Daoy (cell line): ENCODE results near the genes DOK5 and TFAP2C.

DNA sequence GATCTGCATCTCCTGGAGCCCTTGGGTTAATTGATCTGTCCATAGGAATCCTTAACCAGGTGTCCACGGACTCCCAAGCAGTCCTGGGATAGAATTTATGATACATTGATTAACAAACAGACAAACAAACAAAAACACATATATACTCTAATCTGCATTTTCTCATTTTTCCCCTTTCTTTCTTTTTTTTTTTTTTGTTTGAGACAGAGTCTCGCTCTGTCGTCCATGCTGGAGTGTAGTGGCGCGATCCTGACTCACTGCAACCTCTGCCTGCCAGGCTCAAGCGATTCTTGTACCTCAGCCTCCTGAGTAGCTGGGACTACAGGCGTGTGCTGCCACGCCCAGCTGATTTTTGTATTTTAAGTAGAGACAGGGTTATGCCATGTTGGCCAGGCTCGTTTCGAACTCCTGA, 207.9 kb upstream of the ZNF217 start:
- RAMPAGE, long total RNA = no peak

GRCh38 chr20:53869451-53870125, 200.8 kb downstream of the BCAS1 start:
- RAMPAGE, long total RNA = no peak

DNA sequence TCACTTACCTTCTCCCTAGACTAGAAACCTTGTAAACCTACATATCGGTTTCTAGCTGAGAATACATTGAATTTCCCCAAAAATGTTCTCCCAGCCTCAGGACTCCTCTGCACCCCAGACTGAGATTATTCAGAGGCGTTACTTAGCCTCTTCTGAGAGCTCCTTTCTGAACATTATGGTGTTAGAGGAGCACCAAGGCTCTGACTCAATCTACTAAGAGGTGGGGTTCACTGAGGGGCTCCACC, 185.7 kb downstream of the BCAS1 start:
- RAMPAGE, long total RNA = no peak

- RAMPAGE, long total RNA = no peak
Observed at GRCh38 chr20:53922770-53923459, 147.5 kb downstream of the BCAS1 start.

DNA sequence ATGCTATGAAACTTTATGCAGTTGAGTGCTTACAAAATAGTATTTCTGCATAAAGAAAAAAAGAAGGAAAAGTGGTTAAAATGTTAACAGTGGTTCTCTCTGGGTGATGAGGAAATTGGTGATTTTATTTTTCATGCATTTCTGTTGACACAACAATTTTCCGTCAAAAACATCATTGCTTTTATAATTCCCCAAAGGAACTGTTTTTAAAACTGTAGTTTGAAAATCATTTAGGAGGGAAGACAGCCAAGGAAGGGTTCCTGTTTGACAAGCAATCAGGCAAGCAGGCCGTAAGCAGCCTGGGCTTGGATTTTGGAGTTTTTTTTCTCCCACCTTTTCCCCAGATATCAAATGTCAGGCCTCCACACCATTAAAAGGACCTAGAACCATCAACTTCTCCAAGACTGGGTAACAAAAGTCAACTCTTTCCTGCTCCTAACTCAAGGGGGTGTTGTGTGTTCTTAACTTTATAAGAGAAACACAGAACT, 146.8 kb downstream of the BCAS1 start:
- RAMPAGE, long total RNA = no peak

DNA sequence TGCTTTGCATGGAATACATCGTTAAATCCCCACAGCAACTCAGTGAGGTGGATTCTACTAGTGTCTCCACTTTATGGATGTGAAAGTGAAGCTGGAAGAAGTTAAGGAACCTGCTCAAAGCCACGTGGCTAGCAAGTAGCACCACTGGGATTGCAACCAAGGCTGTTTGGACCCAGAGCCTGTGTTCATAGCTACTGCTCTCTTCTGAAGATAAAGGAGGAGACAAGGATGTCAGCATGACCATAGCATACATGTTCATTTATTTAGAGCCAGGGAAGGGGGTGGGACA, 135.1 kb downstream of the BCAS1 start:
- RAMPAGE, long total RNA = no peak

DNA sequence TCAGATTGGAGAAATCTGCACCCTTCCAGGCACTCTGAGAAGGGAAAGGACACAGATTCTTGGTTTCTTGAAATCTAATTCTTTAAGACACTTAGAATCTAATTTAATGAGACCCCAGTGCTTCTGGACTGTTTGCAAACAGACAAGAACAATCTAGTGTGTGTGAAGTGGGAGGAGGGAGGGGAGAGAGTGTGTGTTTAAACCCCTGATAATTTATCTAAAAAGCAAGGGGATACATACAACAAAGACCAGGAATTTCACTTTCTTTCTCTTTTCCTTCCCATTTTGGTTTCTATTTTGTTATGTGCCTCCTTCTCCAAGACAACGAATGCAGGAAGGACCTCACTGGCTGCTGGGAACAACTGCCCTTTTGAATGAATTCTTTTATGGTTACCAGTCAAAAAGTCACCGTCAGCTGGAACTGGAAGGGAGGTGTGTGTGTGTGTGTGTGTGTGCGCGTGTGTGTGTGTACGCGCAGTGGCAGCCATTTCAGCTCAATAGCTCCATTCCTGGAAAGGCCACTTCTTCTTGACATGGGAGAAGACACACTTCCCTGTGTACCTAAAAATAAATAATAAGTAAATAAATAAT, 129.3 kb downstream of the BCAS1 start:
- RAMPAGE, long total RNA = no peak

DNA sequence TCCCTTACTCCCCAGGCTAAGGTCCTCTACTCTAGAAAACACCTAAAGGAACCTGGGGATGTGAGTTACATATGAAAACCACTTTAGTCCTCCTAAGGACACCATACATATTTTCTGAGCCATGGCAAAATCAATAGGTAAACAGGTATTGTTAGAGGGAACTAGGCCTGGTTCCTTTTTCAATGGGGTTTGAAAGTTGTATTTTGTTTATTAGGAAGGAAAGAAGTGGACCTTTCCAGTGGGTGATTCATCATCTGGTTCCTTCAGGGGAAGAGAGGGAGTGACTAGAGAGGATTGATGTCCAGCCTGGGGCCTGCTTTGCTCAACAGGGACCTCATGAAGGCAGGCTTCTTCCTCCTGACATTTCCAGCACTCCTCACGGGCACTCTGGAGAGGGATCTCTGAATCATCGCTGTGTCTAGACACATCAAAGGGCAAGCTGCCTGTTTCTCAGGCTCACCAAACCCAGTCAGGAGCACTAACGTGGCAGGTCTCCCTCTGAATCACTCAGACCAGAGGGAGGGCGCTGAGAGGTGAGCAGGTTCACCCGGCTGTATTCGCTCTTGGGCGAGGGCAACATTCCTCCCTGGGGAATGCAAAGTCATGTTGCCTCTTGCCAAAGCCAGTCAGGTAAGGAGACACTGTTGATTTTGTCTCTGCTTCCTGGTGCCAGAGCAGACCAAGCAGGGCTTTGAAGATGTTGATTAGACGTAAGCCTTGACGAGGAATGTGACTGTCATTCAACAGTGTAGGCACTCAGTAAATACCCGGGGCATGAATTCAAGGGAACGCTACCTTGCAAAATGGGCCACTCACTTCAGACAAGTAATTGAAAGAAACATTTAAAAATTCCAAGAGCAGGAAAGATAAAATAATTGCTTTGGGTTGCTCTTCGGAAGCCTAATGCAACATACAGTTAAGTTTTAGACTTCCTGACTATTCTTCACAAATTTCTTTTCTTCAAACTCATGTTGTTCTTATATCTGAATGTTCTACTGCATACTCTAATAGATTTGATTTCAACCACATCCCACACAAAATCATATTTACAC, 50.2 kb downstream of the CYP24A1 start:
- RAMPAGE, long total RNA = no peak

GRCh38 chr20:54475417-54476579, at the start of gene DOK5:
Gene DOK5, plus strand, starts transcription at chr20:54475593.
- RAMPAGE, long total RNA = no peak

DNA sequence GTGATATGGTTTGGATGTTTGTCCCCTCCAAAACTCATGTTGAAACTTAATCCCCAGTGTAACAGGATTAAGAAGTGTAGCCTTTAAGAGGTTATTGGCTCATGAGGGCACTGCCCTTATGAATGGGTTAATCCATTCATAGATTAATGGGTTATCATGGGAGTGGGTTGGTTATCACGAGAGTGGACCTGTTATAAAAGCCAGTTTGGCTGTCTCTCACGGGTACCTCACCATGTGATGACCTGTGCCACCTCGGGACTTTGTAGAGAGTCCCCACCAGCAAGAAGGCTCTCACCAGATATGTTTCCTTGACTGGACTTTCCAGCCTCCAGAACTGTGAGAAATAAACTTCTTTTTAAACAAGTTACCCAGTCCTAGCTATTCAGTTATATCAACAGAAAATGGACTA, 211.3 kb downstream of the DOK5 start:
- RAMPAGE, long total RNA = no peak

DNA sequence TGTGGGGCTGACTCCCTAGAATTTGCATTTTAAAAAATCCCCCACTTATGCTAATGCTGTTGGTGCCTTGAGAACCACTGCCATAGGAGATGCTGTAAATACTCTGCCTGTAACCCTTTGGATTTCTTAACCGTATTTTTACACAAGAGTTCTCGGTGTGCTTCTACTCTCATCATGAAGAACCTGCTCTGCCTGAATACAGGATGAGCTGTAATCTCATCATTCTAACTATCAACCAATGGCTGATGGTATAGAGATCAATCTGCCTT, 531.6 kb downstream of the DOK5 start:
- RAMPAGE, long total RNA = no peak

DNA sequence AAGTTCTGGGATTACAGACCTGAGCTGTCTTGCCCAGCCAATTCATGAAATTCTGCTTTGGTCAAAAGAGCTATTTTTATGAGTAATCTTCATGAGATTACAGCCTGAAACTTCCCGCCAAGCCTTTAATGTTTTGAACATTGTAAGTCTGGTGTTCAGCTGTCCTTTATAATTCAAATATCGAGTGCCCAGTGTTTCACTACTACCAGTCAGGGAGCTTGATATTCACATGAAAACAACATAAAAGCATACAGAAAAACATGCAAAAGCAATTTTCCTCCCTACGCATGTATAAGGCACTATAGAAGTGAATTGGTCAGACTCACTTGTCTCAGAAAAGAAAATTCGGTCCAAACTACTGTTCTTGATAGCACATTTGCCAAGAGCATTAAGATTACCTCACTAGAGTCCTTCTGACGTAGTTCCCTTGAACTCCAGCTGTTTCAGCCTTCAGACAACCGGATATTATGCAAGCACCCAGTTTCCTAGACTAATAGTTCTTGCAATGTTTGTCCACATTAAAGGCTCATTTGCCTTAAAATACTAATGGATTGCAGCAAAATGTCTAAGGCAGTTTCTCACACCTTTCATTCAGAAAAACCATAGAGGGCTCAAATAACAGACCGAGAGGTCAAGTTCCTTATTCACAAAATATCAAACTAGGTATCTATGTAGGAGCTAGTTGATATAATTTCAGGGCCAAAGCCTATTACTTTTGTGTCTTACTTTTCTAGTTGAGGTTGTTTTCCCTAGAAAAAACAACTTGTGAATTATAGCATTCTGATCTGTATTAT, 2.6 kb upstream of the CASS4 start:
- RAMPAGE, long total RNA = no peak

DNA sequence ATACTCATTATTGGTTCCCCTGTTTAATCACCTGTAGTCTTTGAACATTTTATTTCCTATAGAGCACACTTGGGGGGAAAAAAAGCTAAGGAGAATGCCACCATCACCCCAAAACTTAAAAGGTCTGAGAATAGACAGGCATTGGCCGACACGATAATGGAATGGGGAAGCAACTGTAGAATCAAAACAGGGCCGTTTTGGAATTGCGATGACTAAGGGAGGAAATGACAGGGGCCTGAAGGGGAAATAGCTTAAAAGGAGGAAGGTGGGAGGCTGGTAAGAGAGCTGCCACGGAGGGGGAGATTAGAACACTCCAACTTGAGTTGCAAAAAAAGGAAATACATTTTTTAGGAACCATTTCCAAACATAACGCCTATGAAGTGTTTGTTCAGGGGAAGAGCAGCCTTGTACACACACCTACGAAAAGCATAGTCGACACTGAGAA, 6.9 kb downstream of the CASS4 start:
- RAMPAGE, long total RNA = no peak

DNA sequence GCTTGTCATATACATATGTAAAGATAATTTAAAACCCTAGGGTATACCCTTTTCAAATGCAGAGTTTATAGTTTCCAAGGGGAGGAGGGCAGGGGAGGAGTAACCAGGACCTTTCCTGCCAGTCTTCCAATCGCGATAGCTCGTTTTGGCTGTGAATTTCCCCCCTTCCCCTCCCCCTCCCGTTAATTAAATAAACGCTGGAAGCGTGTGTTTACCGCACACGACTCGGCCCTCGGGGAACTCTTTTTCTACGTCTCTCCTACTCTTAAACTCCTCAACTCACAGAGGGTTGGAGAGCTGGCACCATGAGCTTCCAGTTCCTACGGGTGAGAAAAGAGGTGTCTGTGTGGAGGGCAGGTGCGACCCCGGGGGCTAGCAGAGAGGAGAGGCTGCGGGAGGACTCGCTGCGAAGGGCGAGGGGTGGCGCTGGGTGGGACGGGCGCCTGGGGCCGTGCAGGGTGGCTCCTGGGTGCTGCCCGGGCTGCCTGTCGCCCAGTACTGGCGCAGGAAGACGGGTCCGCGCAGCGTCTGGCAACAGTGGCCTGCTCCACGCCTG, 4.2 kb upstream of the TFAP2C start:
- RAMPAGE, long total RNA = no peak

- RAMPAGE, long total RNA = no peak
Observed at GRCh38 chr20:56628902-56629489, at the start of gene TFAP2C. Gene TFAP2C, plus strand, starts transcription at chr20:56629306.

- RAMPAGE, long total RNA = no peak
Observed at GRCh38 chr20:57243691-57244563, 22.5 kb downstream of the BMP7 start.

DNA sequence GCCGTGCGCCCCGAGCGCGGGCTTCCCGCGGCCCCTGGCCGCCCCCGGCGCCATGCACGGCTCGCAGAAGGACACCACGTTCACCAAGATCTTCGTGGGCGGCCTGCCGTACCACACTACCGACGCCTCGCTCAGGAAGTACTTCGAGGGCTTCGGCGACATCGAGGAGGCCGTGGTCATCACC, 295 bp downstream of the RBM38 start:
- RAMPAGE, long total RNA = no peak

GRCh38 chr20:57482987-57483602, 41.8 kb downstream of the CTCFL start:
- RAMPAGE, long total RNA = no peak

- RAMPAGE, long total RNA = no peak
Observed at GRCh38 chr20:57545283-57545731, 15.6 kb upstream of the PCK1 start.

GRCh38 chr20:57589800-57590441, 29.0 kb downstream of the PCK1 start:
- RAMPAGE, long total RNA = no peak